LUHMES (cell line): ENCODE measurements around the genes SCML2 and RS1.

DNA sequence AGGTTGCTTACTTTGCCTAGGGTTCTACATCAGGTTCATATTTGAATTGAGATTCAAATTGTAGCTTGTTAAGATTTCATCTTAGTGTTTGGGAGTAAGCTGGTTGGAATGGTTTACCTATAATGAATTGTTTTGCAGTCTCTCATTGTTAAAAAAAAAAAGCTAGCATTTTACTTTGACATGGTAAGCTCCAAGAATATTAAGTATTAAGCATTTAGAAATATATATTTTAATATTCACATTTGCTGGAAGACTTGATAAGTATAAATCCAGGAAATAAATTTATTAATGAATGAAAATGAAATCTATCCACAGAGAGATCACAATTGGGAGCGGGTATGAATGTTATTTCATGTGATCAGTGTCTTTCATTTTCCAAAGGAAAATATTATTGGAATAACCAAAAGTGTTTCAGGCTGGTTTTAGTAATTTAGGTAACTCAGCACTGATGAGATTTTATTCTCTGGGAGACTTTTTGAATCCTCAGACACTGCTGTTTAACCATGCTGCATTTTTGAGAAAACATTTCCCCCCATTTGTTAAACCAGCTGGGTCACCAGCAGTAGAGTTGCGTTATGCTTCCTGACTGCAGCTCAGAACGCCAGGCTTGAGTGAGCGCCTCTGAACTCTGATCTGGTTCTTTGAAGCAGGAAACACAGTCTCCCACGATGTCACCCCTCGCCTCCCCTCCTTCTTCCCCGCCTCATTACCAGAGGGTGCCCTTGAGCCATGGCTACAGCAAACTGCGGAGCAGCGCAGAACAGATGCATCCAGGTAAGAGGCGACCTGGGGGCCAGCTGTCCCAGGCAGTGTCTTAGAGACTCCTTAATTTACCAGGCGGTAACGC is 78.2 kb downstream of the REPS2 start:
- PRO-cap: no peak

DNA sequence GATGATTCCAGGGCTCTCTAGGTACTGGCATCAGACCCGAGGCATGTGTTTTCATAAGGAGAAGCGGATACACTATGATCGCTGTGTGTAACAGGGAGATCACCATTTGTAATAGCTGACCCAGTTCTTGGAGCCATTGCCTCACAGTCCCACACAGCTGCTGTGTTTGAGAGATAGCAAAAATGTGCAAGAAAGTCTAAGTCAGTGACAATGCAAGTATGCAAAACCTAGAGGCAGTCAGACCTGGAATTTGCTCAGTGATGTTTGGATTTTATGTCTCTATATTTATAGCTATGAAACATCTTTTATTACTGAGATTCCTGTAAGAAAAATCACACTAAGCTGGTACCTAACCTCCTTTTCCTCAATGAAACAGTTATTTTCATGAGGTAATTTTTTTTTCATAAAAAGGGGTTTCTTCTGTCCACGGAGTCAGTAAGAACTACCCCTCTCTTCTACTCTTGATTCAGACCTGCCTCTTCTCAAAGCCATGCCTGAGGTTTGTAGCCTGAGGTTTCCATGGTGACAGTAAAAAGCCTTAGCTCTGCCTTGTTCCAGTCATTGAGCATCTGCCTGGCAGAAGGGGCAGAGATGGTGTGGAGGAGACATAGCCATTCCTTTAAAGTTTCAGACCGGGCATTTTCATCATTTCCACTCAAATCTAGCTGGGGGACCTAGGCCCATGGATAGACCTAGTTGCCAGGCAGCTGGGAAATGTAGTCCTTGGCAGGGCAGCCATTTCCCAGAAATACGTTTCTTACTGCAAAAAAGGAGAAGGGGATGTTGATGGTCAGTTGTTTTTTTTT is 135.4 kb downstream of the REPS2 start:
- PRO-cap: no peak

- PRO-cap: no peak
These were observed 202.9 kb downstream of the REPS2 start for GRCh38 chrX:17149195-17150014.

DNA sequence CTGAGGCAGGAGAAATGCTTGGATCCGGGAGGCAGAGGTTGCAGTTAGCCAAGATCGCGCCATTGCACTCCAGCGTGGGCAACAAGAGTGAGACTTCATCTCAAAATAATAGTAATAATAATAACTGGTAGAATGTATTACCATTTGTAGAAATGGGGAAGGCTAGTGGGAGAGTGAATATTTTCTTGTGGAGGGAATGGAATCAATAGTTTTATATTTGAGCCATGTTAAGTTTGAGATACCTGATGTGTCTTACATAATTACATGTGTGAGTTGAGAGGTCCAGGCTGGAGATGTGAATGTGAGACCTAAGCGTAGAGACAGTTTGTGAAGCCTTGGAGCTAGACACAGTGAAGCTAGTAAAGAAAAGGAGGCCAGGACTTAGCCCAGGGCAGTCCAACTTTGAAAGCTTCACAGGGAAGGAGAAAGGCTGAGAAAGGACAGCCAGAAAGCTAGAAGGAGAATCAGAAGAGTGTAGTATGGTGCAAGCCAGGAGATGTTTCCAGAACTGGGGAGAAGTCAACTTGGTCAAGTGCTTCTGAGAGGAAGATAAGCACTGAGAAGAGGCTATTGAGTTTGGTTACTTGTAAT is 4.8 kb downstream of the NHS start:
- PRO-cap: no peak

DNA sequence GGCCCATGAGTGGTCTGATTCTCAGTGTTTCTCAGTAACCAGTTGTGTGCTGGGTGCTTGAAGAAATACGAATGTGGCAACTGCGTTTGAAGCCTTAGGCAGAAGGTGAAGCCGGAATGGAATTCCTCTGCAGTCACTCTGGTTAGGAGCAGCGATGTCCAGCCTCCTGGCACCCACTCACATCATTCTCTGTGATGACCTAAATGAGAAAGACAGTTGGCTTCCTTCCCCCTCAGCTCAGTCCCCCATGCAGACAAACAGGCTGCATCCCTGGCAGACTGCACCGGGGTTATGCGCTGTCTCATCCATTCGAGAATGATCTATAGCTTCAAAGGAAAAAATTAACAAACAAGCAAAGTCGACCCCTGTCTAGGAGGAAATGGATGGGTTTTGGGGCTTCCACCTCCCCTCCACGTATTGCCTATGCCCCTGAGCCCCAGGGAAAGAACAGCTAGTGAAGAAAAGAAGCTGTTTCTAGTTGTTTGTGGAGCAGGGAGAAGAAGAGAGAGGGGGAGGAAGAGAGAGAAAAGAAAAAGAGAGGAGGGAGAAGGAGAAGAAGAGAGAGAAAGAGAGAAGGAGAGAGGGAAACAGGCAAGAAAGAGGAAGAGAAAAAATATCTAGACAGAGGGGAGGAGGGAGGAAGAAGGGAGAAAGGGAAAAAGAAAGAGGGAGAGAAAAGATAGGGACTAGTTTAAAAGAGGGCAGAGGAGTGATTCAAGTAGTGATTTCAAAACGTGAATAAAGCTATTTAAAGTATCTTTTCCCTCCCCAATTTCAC is 169.9 kb upstream of the SCML1 start:
- PRO-cap: no peak

DNA sequence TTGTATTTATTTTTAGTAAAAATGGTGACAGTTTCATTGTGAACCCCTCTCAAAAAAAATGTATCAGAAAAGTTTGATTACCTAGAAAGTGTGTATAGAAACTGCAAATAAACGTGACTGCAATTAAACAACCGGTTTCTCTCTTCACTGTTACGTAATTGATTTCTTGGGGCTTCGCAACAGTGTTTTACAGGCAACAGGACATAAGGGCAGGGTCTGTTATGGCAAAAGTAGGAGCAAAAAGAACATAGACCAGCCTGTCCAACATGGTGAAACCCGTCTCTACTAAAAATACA is 1.5 kb upstream of the SCML1 start:
- PRO-cap: no peak

DNA sequence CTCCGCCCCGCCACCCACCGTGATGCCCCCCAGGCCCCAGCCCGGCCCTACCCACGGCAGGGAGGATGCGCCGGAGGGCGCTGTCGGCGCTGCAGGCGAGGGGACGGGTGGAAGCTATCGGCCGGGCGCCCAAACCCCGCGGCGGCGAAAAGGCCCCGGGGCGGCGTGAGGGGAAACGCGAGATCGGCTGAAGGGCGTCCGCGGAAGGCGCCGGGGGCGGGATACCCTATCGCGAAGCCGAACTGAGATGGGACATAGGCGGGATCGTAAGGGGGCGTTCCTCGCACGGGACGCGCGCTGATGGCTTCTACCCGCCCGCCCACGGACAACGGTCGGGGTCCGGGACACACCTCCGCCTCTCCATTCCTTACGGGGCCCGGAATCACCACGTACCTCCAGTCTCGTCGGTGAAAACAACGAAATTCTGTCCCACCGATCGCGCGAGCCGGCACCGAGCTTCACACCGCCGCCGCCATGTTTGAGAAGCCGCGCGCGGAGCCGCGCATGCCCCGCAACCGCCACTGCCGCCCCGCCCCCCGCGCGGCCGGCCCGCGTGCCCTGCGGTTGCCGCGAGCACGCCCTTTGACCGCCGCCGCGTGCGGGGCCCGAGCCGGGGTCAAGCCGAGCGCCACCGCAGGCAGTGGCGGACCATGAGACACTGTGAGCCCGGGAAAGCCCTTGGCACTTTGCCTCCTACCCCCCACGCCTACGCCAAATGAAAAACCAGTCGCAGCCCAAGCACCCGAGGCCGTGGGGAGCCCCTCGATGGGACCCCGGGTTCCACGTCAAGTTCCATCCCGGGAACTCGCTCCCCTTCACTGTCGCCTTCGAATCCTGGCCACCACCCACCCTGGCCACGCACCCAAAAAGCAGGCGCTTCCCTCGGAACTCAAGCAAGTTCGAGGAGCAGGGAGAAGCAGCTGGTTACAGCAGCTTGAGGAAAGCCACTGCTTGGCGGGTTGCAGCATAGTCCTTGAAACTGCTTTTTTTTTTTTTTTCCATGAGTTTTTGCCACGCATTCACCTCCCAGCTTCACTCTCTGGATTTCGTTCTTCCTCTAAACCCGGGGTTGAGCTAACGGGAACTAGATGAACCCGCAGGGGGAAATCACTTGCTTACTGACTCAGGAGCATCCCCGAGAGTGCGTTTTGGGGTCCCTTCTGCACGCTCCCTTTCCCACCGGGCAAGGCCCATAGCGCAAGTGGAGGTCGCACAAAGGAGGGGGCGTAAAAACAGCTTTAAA is at the start of gene SCML2:
TSS of gene SCML2 (minus strand) at position 490 of the 1,243 bp plus-strand sequence.
- PRO-cap: bidirectional peak, plus-strand start at position 533 of the sequence, minus-strand start at position 480 of the sequence; bidirectional peak, plus-strand start at position 989 of the sequence, minus-strand start at position 902 of the sequence

DNA sequence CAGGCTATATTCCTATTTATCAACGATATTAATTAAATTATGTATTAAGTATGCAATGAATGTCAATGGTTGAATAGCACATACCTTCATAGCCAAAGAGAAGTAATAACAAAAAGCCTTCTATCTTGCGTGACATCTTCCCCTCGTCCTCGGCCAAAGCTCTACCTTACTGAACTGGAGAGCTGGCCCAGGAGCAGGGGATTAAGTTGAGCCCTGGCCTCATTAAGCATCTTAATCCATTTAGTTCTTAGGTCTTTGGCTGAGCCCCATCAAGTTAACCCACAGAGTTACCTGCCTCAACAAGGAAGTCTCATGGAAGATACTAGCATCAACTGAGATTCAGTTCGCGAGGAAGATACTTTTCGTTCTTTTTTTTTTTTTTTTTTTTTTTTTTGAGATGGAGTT is at the start of gene RS1:
TSS of gene RS1 (minus strand) at position 176 of the 405 bp plus-strand sequence.
- PRO-cap: no peak

GRCh38 chrX:18883689-18884066 is 100.2 kb downstream of the PHKA2 start:
- PRO-cap: no peak

- PRO-cap: no peak
These were observed 49.0 kb downstream of the PHKA2 start for GRCh38 chrX:18934889-18935324.

DNA sequence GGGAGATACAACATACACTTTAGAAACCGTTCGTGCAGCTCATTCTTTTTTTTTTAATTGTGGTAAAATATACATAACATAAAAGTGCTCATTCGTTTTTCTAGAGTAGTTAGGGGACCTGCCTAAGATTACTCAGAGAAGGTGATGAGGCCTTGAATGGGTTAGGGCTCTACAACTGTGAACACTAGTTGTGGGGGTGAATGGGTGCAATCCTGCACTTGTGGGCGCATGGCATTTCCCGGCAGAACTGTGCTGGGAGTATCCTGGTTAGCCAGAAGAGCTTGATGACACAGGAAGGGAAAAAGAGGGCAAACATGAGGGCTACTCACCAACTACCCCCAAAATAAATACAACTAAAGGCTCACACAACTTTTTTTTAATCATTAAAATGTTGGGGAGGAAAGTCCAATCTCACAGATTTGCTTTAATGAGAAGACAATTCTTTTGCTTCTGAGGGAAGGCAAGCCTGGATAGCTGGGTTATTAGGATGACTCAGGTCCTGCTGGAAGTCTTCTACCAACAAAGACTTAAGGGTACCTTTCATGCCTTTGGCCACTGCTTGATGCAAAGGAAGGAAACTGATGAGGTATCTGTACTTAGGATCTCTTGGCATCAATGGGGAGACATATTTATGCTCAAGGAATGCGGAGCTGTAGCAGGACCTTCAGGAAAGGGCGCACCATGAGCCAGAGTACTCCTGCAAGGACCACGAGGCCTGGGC is 2.7 kb downstream of the PHKA2 start:
- PRO-cap: no peak

DNA sequence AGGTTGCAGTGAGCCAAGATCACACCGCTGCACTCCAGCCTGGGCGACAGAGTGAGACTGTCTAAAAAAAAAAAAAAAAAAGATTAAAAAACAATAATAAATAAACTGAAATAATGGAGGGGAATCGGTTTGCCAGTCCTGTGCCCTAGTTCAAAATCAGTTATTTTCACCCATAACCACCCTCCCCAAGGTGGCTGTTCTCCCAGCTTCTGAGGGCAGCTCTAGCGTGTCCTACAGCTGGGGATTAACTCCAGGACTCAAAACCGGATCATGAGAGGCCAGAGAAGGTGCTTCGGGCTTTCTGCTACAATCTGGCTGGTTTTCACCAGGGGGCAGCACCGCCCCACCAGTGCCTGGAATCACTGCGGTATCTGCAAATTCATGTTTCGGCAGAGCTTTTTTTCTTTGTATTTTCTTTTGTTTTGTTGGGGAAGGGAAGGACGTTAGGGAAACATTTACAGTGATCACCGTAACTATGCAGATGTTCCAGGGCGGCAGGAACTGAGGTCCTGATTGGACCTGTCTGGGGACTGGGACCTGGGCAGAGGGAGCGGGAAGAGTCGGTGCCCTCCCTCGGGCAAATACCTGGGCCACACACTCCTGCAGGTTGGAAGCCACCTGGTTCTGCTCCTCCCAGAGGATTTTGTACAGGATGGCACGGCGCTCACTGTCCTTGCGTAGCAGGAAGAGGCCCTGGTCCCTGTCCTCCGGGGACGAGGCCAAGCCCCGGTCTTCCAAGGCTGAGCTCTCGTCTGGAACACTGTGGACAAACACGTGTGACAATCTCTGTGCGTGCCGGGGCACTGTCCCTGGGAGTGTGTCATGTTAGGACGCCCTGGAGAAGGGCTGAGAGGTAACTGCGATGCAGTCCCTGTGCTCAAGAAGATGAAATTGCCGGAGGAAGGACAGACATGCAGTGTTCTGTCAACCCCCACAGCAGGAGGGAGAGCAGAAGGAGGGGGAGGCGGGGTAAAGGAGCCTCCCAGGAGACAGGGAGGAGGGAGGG is 28.6 kb downstream of the PDHA1 start:
- PRO-cap: no peak

DNA sequence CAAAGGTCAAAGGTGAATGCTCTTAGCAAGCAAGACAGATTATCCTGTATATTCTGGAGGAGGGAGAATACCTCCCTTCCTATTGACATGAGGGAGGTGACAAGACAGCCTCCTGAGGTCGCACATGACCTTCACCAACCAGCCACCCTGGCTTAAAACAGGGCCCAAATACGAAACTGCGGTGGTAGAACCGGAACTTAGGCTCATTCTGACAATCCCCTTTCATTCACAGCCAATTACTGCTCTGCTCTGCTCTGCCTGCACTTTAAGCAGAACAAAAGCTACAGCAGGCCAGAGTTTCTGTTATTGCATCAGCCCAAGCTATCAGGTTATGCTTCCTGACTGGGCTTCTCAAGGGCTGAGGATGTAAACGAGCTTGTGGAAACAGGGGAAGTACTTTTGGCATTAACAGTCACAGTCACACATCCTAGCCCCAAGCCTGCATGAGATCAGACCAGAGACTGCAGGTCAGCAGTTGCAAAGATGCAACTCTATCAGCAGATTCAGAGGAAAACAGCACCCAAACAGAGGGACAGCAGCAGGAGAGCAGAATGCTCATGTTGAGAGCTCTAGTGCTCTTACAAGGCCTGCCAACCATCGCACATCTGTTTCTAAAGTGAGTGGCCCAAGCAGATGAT is 51.2 kb upstream of the MAP3K15 start:
- PRO-cap: no peak

DNA sequence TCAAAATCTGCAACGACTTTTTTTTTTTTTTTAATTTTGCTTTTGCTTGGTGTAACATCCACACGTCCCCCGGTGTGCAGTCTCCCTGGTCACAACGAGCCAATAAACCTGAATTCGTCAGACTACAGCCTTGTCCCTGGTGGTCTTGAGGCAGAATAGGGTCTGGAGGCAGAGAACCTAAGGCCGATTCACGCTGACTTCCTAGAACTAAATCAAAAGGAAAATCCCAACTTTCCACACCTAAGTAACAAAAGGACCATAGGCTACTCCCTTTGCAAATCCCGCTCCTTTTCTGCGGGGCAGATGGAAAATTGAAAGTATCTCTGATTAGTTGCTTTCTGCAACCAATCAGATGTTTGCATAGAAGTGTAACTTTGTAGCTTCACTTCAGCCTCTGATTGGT is 125.2 kb upstream of the MAP3K15 start:
- PRO-cap: no peak

DNA sequence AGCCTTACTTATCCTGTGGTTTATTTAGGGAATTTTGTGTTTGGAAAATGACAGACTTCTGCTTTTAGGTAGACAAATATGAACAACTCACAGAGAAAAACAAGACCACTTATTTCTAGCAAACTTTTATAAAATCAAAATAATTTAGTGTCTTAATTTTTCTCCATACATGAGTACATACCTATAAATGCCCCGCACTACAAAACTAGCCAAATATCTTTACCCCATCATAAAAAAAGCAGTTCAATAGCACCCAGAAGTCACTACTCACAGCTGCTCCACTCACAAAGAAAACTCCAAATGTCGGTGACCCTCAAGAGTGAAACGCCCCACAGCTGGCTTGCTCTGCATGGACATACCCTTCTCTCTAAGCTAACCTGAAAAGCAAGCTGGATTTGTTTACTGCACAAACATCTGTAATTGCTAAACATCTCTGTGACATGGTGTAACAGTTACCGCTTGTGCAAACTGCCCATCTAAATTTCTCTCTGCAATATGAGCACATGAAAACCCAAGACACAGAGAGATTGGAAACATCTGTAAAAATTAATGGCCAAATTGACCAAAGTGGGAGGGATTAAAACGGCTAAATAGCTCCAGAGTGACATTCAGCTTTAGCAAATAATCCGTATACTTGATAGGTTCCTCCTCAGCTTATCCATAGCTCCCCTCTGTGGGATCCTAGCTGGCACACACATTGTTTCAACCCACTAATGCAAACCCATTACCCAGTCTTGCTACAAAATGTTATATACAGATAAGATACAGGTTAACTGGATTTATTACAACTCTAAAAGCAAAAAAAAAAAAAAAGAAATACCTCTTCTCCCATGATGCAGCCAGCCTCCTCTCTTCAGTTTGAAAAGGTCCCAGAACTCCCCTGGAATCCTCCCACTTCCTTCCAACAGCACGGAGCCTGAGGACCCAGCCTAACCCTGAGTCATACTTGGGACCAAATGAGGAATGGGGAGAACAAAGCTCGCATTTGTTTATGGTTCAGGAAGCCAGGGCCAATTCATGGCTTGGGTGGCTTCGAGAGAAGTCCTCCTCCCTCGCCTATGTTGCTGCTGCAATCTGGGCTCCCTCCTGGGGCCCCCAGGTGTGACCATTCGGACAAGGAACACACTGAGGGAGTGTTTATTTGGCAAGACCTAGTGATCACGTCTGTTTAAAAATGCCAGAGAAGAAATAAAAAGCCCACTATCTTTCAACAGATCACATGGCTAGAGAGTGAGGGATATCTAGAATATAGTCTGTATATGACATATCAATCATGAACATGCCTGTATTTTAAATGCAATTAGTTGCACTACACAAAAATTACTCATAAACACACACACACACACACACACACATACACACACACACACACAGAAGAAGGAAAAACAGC is 155.2 kb upstream of the MAP3K15 start:
- PRO-cap: no peak

- PRO-cap: no peak
These were observed 13.2 kb downstream of the RPS6KA3 start for GRCh38 chrX:20253313-20254065.

- PRO-cap: no peak
These were observed 225.2 kb upstream of the CNKSR2 start for GRCh38 chrX:21149113-21149312.

DNA sequence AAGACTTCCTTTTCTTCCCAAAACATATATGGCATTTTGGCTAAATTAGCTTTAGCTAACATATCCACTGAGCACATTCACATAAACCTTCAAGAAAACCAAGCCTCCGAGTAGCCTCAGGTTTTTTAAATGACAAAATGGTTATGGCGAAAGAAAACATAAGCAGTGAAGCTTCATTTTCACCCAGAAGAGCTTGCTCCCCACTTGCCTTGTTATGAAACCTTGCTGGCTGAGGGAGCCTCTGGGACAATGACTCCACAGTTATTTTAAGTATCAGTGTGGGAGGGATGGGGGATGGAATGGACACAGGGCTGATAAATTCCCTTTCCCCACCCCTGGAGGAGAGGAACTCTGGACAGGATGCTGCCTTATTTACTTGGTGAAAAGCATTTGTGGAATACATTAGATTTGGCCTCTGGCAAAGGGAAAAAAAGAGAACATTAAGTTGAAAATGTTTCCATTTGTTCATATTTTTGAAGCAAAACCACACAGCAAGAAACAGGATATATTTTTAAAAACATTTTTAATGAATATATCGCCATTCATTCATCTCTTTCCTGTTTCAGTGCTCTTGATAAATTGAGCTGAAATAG is 220.7 kb upstream of the CNKSR2 start:
- PRO-cap: no peak

DNA sequence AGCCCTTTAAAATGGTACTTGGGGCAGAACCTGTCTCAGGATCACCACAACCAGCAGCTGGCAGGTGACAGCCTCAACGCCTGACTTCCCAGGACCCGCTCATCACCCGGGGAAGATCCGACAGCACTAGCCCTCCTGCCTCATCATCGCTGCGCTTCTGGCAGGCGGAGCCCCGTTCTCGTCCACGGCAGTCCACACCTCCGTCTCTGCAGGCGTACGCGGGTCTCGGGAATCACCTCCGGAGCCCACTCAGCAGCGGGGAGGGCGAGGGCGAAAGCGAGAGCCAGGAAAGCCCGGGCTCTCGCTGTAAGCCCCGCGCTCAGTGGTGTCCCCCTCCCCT is 626 bp upstream of the CNKSR2 start:
- PRO-cap: no peak

DNA sequence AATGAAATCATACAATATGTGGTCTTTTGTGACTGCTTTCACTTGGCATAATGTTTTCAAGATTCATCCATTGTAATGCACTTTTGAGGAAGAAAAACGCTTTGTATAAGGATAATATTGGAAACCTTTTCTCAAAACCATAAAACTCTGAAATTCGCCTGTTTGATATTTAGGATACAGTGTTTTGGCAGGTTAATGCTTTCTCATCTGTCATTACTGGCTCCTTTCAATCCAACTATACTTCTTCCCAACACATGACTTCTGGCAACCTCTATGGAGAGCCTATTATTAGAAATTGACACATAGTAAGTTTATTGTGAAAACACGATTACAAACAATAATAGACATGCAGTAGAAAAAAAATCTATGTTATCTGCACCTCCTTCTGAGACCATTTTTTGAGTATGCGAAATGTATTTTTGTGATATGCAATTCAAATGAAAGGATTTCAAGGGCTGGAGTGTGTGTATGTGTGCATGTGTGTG is 4.6 kb upstream of the KLHL34 start:
- PRO-cap: no peak